SP-49 (cell line): ENCODE results near the gene ACSL1.

DNA sequence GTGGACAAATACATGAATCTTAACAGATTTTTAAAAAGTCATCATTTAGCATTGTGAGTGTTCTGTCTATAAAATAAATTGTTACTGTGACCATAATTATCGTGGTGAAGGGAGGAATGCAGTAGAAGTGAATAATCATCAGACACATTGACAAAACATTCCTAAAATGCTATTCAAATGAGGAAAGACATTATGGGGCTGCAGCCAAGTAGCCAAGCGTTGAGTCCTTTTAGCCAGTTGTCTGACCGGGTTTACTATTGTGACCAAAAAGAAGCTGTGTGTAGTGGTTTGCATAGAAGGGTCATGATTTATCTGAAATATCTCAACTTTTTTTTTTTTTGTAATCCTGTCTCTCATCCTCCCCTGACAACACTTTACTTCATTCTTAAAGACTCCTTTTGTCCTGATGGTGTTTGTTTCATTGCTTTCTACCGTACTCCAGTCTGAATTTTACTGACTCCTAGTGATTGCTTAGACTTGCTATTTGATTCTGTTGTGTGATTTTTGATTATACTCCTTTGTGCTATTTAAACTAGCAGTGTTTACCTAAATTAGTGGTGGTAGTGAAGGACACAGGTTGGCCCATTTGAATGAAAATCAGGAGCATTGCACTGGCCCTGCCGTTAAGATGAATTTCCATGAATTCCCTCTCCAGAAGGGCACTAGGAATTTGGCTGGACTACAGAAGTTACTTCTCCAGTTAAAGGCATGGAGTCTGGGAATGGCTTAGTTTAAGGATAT is 19.7 kb downstream of the WWC2 start:
- PRO-cap, result no peak

GRCh38 chr4:183348893-183349758 is 26.9 kb upstream of the CLDN24 start:
- PRO-cap, result no peak

DNA sequence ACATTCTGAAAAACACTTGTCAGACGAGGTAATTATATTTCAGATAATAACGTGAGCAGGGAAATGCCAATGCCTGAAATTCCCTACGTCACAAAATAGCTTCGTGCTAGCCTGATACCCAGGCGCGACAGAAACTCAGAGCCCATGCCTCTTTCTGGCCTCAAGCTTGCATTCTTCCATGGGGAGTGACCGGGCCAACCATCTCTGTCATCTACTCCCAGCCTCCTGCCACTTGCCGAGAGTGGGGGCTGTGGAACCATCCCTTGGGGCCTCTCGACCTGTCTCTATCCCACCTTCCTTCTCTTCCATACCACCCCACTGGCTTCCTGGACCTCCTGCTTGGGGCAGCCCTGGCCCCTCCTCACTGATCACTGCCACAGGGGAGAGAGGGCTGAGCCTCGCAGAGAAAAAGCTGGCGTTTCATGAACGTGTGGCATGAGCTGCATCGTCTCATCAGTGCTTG is 34.5 kb upstream of the CDKN2AIP start:
- PRO-cap, result no peak

DNA sequence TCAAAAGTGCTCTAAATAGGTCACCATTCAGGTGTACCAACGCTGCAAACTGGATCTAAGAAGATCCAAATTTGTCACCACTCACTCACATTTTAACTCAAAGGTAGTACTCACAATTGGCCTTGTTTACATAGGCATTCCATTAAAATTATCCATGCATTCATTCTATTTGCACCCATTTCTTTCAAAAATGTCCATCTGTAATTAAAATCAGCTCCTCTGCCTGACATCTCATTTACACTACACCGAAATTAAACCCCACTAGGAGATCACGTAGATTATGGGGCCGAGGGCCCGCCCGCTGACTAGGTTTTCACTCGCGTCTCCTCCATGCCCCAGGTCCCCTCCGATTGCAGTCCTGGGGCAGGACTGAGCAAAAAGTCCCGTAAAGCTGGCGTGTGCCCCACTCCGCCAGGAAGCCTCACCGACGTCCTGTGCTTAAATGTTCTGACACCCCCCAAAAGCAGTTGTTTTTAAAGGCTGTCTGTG is 1.3 kb upstream of the ING2 start:
- PRO-cap, result no peak

DNA sequence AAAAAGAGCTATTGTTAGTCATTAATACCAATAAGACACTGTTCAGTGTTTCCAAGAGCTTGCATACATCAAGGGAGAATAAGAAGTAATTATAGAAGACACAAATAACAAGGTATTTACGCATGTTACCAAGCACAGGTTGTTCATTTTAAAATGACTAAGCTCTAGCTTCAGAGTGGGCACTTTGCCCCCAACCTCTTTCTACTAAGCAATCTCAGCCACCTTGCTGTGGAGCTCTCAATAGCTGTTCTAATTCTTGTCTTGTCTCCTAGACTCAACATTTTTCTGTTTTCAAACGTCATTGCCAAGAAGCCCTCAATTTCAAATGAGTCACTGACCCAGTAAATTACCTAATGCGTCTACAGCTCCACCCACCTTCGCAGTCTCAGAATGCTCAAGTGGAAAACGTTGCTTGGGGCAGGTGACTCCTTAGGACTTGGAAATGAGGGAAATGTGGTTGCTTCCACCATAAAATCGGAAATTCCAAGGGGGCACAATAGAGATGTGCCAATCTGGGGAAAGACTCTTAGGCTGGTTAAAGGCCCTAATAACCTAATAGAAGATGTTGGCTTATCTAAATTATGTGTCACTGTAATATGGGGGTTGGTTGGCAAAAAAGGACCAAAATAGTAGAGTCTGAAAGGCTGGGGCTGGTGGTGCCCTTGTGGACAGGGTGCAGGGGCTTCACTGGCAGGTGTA is 59.0 kb downstream of the ING2 start:
- PRO-cap, result no peak

GRCh38 chr4:183721743-183722078 is 62.6 kb downstream of the TRAPPC11 start:
- PRO-cap, result no peak

- PRO-cap, result no peak
These were observed 6.9 kb upstream of the STOX2 start for GRCh38 chr4:183897952-183898816.

DNA sequence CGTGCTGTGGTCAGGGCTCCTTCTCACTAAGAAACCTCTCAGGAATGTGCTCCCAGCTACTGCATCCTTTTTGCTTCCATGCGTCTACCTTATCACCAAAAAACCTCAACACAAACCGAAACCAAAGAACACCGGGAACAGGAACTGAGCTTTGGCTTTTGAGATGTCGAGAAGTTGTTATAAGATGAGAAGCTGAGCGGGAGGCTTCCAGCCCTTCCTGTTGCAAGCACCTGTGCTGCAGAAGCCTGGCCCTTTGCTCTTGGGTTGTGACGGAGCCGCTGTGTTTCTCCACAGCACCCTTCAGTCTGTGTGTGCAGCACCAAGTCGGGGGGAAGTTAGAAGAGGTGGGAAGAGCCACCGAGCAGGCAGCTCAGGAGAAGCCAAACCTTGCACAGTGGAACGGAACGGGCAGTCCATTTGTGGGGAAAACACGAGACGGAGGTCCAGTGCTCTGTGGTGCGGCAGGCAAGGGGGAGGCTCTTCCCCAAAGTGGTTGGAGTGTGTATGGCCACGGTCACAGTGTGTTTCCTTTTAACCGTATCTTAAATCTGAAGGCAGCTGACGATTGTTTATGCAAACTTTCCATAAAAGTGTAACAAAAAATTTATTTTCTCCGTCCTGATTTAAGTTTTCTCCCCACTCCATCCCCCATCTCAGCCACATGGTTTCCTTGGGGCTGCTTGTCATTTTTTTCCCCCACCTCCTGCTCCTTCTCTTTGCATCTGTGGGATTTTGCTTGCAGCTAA is 123.5 kb downstream of the STOX2 start:
- PRO-cap, result no peak

GRCh38 chr4:184351782-184352361 is 122.5 kb downstream of the IRF2 start:
- PRO-cap, result no peak

- PRO-cap, result no peak
These were observed 93.7 kb downstream of the IRF2 start for GRCh38 chr4:184380596-184381121.

DNA sequence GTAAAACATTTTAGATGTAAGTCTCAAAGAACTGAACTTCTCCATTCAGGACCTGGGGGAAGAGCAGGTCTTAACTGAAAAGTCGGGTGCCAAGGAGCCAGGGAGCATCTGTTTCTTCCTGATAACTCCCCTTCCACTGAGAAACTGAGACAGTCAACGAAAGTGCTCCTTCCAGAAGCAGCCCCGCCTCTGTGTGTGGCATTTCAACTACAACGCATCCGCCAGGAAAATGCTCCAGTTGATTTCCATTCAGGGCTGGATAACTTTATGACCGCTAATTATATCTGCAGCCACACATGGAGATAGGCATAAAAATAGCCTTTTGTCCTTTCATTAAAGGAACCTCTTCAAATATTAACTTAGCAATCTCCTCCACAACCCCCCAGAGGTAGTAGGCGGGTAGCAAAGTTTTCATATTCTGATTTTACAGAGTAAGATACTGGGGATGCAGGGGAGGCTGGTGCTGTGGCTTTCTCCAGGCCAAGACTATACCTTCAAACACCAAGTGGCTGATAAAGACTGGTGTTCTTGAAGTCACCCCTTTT is 87.8 kb downstream of the IRF2 start:
- PRO-cap, result no peak

DNA sequence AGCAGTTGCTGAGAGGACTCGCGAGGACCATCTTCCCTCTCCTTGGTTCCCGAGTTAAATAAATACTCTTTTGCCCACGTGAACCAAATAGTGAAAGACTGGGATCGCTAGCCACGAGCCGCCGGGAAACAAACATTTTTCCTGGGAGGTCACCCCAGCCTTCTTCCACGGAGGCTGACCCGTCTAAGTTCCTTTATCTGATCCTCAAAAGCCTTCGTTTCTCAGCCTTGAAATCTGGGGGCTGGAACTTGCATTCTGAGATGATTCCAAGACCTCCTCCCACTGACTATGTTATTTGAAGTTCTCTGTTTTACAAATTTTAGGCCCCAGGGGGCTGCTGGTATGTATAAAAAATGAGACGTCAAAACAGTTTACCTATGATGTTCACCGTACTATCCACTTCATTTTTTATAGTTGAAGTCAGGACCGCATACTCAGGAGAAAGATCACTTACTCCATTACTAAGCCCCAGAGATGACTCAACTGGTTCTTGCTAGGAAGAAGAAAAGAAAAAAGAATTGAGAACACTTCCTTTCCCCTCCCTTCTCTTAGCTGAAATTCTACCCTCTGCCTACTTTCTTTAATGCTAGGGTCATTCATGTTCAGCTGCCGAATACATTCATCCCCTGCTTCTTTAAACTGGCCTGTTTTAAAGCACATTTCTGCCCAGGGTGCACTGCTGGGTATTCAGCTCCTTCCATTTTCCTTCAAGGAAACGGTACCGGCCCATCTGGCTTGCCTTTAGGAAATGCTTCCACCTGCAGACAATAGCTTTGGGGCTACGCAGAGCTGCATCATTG is 66.4 kb downstream of the IRF2 start:
- PRO-cap, result no peak

DNA sequence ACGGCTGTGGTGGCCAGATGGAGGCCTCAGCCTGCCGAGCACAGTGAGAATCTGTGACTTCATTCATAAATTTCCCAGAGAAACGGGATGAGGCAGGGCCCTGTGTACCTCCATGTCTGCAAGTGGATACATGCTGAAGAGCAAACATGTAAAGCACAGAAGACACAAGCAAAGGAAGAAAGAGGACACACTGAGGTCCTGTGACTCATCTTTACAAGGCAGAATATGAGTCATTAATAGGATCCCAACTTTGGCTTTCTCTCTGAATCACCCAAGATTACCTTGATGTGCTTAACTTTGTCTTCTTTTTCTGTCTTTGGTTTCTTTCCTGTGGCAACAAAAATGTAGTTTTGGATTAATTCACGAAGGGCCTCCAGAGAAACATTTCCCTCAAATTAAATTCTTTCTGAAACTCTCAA is 56.5 kb downstream of the IRF2 start:
- PRO-cap, result no peak

DNA sequence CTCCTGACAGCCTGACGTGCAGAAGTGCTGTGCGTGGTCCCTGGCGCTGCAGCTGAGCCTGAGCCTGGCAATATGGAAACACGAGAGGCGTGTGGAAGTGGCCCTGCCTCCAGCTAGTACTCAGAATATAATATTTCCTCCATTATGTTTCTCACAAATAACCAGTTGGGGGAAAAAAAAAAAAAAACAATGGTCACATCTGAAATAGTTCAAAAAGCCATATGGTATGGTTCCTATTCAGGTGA is 42.7 kb downstream of the IRF2 start:
- PRO-cap, result no peak

GRCh38 chr4:184537959-184538436 is 63.6 kb upstream of the IRF2 start:
- PRO-cap, result bidirectional peak, plus-strand start at chr4:184538272, minus-strand start at chr4:184538185

DNA sequence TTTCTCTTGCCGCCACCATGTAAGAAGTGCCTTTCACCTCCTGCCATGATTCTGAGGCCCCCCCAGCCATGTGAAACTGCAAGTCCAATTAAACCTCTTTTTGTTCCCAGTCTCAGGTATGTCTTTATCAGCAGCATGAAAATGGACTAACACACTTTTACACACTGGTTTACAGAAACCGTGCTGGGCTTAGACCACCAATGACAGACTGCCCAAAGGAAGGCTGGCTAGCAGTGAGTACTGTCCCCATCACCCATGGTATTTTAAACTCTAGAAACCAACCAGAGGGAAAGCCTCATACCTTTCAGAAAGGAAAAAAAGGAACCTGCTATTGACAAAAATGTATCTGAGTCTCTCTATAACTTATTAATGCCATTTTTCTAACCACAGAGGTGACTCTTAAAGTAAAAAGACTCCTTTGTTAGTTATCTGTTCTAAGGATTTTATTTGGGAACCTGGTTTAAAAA is 45.5 kb upstream of the CENPU start:
- PRO-cap, result no peak

DNA sequence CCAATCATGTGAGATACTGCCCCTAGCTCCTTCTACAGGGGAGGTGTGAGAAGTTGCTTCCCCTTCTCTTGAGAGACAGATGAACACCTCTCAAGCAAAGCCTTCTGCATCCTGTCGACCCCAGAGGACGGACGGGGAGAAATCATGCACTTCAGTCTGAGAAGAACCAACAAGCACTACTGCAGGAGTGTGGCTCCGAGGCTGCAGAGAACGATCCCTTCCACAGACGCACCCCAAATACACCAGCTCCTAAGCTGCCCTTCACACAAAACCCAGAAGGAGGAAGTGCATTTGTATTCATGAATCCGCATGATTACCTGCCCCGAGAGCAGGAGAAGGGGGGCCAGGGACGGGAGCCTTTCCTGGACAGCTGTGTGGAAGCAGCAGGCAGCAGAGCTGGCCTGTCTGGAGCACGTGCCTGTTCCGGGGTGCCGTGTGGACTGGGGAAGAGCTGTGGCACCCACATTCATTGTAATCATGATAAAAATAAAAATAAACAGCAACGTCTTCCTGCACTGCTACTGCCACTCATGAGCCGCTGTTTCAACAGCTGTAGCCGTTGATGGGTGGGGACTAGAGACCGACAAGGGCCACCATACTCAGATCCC is 43.0 kb downstream of the ACSL1 start:
- PRO-cap, result no peak

- PRO-cap, result no peak
These were observed 40.8 kb downstream of the ACSL1 start for GRCh38 chr4:184785035-184785337.

DNA sequence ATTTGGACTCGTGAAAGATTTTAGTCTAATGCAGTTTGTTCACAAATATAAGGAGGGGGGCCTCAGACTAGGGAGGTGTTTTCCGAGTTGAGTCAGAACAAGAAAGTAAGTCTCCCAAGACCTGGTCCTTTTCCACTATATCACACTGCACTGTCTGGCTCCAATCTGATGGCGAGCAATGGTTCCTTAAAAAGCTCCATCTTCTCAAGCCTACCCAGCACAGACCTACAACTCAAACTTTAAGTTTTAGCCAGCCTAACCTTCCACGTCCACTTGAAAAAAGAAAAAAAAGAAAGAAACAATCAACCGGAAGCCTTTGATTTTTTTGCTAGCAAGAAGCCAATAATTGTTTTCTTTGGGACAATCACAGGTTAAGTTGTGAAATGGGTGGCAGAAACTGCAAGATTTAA is 1.2 kb downstream of the ACSL1 start:
- PRO-cap, result no peak

DNA sequence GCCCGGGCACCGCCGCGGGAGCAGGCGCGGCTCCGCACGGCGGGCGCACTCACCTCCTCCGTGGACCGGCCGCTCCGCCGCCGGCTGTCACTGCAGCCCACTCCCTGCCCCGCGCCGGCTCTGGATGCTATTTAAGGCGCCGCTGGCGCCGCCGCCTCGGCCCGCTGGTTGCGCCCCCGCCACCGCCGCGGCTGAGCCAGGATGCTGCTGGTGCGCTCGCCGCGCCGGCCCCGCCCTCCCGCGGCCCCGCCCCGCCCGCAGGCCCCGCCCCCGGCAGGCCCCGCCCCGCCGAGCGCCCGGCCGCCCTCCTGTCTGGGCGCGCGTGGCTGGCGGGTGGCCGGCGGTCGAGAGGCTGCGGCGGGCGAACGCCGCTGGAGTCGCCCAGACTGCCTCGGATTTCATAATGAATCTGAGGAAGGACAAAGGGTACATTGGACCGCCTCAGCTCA is at the start of gene ACSL1:
Gene ACSL1, minus strand, starts transcription at position 106 of the 449 bp plus-strand sequence.
- PRO-cap, result bidirectional peak, plus-strand start at position 311 of the sequence, minus-strand start at position 159 of the sequence